Skin of body (tissue), 2 donors: ENCODE data around the genes MYO1C and TLCD2.

- RAMPAGE, long total RNA, result no peak
These were observed 702 bp downstream of the MYO1C start for GRCh38 chr17:1491472-1492495.

GRCh38 chr17:1492496-1493037 lies at the start of gene MYO1C:
Gene MYO1C, minus strand, starts transcription at chr17:1492686.
- RAMPAGE, long total RNA, result no peak

GRCh38 chr17:1504219-1505237 lies 11.9 kb downstream of the INPP5K start:
- RAMPAGE, long total RNA, result no peak

DNA sequence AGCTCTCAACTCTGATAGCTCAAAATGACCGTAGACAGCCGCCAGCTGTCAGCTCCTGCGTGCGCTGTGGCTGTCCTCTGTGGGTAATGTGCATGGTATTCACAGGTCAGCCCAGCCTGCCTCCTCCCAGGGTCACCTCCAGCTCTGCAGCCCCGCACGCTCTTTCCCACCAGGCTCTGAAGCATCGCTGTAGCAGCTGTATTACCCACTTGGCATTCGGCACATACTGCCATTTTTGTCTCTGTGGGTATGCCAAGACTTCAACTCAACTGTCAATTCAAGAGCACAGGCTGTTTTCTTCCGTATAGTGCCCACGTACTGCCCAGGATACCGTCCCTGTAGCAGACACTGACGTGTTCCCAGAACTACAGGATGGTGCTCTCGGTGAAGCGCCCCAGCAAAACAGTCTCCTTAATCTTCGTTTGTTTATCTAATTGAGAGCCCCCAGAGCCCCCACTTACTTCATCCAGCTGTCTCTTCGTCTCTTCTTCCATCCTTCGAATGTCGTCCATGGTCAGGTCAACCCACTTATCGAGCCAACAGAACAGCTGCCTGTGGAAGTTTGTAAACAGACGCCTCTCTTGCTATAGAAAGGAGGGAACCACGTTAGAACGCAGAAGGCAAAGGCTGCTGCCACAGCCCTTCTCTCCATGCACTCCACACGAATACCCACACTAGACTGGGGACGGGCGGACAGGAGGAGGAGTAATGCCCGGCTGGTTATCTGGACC lies 17.4 kb upstream of the INPP5K start:
- RAMPAGE, long total RNA, result no peak

DNA sequence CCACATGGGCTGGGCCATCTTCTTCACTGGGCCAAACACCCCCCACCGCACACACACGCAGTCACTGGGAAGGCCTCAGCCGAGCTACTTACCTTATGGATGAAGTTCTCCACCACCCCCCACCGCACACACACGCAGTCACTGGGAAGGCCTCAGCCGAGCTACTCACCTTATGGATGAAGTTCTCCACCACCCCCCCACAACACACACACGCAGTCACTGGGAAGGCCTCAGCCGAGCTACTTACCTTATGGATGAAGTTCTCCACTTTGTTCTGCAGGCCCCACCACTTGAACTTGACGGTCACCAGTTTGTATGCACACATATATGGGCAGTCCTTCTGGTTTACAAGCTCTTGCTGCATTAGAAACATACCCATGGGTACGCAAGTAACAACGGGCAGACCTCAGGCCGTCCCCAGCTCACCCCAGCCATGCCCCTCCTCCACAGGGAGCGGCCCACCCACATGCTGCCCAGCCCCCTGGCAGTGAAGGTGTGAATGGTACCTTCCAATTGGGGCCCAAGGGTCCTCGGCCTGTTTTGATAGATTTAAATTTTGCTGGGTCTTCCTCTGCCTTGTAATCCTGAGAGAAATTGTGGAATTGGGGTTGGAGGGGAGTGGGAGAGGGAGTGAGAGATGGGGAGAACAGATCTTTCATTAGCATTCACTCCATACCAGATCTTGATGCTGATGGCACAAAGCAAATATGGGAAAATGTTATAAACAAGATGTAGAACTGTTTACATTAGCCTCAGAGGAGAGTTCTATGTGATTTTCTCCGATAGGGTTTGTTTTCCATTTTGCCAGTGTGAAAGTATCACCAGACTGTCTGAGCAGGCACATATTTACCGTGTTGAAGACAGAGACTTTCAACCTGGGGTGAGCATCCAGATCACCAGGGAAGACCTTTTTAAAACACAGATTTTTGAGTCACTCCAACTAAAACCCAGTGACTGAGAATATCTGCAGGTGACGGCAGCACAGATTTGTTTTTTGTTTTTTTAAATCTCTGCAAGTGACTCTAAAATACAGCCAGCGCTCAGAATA lies 18.8 kb upstream of the INPP5K start:
- RAMPAGE, long total RNA, result no peak

DNA sequence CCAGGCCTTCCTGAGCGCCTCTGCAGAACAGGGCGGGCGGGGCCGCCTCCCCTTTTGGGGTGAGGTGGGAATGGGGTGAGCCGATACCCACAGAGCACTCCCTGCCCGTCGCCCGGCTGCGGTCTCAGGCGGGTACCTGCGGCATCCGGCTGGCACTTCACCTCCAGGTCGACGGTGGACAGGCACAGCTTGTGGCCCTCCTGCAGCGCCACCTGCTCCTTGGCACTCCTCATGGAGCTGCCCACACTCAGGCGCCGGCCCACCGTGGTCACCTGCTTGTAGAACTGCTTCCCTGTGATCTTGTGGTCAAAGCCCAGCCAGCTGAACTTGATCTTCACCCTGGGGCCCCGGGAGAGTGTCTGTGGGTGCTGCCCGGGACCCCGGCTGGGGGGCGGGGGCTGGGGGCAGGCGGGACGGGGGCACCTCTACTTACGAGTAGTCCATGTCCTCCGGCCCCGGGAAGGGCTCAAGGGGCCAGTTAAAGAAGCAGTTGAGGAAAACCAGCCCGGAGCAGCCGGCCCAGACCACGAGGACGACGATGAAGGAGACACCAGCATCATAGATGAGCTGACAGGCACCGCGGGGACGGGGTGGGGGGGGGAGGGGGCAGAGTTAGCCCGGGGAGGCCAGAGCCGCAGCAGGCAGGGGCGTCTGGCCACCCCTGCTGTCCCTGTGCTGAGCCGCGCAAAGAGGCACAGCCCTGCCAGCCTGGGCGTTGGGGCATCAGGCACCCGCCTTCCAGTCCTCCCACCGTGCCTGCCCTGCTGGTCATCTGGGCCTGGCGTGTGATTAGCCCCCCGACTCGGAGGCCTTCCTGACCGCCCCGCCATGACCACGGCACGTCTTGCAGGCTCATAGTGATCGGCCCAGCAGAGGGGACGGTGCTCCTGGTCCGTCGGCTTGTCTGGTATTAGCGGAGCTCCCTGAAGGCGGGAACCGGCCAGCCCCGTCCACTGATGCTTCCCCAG lies 28.8 kb upstream of the PITPNA start:
- RAMPAGE, long total RNA, result no peak

DNA sequence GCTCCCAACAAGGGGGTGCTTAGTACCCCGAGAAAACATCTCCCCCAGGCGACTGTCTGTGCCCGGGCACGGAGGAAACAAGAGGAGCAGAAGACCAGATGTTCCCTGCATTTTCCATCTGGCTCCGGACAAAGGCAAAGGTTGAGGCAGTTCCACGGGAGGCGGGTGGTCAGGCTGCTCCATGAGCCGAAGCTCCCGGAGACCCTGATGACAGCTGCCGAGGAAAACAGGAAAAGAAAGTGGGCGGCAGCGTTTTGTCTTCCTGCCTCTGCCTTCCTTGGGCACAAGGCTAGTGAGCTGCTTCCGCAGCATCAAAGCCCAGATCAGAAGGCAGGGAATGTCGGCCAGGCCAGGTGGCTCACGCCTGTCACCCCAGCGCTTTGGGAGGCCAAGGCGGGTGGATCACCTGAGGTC lies 16.3 kb downstream of the SLC43A2 start:
- RAMPAGE, long total RNA, result no peak

DNA sequence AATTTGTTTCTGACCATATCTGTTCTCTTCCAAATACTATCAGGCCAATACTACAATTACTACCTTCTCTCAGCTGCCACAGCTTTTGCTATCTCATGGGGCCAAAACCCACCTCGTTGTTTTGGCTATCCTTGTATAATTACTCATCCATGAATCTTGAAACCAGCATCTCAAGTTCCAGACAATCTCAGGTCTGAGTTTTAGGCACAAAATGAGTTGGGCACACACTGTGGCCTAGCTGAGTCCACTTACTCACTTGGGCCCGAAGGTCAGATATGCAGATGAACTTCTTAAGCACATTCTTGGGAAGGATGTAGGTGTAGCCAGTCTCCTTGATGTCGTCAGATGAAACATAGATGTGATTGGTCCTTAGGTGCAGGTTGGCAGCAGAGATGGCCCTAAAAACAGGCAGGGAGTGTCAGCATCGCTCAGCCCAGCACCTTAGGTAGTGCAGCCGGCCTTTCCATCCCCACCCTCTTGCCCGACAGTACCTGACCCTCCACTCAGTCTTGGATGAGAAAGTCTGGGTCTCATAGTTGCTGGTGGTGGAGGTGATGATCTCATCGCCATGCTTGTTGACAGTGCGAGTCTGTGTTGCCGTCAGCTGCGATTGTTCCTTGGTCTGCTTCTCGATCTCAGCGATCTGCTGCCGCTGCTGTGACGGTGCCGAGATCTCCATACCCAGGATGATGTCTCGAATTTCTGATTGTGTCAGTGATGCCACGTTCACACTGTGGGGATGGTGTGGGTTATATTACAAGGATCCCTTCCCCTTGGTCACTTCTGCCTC lies 3.8 kb upstream of the RILP start:
- RAMPAGE, long total RNA, result no peak

- RAMPAGE, long total RNA, result no peak
These were observed 14.7 kb downstream of the PRPF8 start for GRCh38 chr17:1669877-1670501.

DNA sequence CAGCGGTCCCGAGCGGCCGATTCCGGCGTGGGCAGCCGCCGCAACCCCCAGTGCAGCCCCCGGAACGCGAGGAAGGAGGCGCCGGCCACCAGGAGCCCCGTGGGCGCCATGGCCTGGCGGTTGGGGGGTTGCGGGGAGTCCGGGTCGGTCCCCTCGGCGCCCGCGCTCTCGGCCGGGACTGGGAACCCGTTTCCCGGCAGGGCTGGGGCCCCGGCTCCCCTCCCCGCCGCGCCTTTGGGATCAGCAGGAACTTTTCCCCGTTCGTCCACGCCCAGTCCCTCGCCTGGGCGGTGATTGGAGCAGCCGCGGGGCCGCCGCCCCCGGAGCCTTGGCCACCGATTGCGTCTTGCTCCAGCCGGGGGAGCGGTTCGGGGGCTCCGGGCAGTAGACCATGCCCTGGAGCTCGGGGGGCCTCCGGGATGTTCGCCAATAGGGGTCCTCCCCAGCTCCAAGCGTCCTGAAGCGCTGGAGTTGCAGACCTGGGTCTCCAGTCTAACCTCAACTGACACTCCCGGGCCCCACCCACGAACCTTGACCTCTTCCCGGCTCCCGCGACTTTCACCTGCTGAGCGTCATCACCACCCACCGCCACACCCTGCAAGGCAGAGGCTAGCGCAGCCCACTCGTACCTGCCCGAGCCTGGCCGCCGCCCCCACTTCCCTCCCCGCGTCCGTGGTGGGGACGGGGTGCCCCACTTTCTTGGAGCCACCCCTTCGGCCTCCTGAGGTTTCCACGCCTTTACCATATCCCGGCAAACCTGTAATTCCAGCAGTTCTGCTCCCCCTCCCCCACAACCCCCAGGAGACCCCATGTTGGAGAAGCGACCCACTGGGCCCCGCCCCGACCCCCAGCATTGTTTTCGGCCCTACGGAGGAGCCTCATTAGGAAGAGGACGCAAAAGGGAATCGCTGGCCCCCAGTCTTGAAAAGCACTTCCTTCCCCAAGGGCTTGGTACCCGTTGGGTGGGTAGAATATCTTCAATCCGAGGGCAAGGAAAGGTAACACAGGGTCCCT lies at the start of gene TLCD2:
TSS of gene TLCD2 (minus strand) at position 245 of the 1,014 bp plus-strand sequence.
- RAMPAGE, long total RNA, result no peak

GRCh38 chr17:1711147-1711578 lies 986 bp upstream of the TLCD2 start:
- RAMPAGE, long total RNA, result no peak

DNA sequence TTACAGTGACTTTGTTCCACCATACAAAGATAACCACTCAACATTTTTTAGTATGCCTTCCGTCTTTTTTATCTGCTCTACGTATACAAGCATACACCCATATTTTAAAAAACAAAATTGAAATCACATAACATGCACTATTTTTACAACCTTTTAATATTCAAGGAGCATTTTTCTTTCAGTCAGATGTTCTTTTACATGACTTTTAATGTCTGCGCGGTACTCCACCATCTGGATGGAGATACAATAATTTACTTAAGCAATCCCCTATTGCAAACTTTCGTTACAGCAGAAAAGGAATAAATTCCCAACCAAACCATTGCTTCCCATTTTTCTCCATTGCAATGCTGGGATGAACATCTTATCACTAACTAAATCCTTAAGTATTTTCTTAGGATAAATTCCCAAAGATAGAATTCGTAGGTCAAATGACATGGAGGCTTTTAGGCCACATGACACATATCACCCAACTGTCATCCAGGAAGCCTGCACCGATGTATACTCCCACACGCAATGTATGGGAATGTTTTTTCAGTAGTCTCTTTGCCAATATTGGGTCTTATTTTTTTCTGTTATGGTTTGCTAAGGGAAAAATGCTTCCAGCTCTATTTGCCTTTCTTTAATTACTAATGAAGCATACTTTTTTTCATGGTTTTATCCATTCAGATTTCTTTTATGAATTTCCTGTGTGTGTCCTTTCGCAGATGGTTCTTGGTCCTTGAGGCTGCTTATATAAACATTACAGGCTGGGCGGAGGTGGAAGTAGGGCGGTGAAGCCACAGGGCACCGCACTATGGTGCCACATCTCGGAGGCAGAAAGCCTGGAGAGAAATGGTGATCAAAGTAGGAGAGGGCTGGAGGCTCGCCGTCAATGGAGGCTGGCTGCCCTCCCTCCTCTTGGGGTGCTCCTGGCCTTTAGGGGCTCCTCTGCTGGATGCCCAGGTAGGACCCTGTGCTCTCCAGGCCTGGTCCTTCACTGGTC lies 1.7 kb upstream of the TLCD2 start:
- RAMPAGE, long total RNA, result no peak

DNA sequence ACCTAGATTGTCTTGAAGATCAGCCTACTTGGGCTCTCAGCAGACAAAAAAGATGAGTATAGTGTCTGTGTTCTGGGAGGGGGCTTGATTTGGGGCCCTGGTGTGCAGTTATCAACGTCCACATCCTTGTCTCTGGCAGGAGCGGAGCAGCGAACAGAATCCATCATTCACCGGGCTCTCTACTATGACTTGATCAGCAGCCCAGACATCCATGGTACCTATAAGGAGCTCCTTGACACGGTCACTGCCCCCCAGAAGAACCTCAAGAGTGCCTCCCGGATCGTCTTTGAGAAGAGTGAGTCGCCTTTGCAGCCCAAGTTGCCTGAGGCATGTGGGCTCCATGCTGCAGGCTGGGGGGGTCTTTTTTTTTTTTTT lies 9.0 kb downstream of the SERPINF1 start:
- RAMPAGE, long total RNA, result no peak

- RAMPAGE, long total RNA, result no peak
These were observed 32.9 kb downstream of the SMYD4 start for GRCh38 chr17:1796862-1797211.

GRCh38 chr17:1979509-1979971 lies 45.6 kb downstream of the RTN4RL1 start:
- RAMPAGE, long total RNA, result no peak

DNA sequence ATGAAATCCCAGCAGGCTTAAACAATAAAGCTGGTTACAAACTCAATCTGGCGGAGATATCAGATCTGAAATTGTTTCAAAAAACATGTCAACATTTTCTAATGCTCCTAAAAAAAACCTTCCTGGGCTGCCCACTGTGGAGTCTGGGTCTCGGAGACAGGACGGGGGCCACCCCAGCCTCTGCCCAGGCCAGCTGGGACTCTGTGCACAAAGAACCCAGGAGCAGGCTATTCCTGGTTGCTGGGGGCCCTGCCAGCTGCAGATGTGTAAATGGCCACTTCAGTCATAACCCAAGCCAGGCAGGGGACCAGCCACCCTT lies 28.5 kb downstream of the RTN4RL1 start:
- RAMPAGE, long total RNA, result no peak

DNA sequence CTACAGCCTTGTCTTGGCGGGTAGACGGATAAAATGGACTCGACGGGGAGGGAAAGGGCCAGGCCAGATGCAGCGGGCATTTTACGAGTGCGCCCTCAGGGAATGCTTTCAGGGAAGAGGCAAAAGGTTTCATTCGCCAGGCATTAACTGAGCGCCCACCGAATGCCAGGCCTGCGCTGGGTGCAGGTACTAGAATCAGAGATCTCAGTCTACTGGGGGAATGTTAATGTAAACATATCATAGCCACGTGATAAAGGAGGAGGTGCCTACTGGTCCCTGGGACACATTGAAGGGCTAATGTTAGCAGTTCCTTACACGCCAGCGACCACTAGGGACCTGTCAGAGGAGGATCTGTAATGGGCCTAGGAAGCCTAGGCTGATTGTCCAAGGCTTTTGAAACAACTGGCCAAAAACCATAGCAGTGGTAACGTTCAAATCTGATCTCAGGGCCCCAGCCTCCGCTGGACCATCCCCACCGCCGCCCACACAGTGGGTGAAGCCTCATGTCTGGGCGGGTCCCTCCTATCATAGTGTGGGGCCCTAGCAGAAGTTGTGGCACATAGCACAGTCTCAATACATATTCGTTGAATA lies 609 bp downstream of the DPH1 start:
- RAMPAGE, long total RNA, result no peak

DNA sequence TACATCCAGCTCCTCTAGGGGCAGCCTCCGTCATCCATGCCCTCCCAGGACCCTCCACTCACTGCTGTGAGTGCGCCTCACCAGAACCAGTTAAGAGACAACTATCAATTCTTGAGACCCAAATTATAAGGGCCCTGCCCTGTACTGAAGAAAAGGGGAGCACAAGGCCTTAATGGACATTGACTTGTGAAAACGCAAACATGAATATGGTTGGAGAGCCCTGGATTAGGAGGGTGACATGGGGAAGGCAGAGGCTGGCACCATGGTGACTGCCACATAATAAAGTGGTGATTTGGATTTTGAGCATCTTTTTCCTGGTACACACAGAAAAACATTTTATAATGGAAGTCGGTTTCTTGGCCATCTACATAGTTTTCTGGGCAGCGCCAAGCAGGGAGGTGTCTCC lies 1.3 kb downstream of the OVCA2 start:
- RAMPAGE, long total RNA, result no peak

GRCh38 chr17:2055277-2055620 lies 346 bp downstream of the HIC1 start:
- RAMPAGE, long total RNA, result no peak

DNA sequence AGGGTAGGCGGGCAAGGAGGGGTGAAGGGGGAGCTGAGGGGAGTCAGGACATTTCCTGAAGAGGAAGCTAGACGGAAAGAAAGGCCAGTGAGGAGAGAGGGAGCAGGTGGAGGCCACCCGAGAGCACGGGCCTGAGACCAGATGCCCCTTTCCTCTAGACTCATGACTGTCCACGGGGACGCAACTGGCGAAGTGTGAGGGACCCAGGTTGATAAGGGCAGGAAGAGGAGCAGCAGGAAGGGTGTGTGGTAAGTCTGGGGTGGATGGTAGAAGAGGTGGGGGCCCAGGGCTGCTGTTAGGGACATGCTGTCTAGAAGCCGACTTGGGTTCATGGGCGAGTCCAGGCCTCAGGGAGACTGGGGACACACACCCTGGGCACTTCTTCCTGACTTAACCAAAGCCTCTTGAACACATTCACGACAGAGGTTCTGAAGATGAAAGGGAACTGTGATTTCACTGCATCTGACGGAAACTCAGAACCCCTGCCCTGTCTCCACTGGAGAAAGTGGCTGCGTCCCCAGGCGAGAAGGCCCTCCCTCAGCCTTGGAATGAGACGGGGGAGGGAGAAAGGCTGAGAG lies 5.8 kb downstream of the HIC1 start:
- RAMPAGE, long total RNA, result no peak